HTR-8/SVneo (cell line): ENCODE data around the gene EGFLAM.

DNA sequence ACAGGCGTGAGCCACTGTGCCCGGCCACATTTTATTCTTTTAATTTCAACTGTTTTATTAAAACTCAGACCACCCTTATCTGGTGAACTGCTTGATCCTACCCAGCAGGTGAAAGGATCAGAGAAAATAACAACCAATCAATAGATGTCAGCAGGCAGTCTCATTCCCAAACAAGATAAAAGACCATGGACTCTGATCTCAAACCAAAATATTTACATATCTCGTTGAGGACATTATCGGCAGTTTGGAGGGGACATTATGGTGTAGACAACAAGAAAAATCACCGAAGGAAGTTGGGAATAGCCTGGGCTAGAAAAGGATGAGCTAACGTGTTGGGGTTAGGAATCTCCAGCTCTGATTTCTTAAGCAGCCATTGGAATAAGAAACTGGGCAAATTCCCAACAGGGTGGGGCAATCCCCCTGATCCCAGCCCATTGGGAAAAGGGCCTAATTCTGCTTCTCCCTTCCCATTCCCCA is 101.6 kb upstream of the RANBP3L start:
- RRBS = no CpG with 5 or more reads among the region's 6 CpGs

DNA sequence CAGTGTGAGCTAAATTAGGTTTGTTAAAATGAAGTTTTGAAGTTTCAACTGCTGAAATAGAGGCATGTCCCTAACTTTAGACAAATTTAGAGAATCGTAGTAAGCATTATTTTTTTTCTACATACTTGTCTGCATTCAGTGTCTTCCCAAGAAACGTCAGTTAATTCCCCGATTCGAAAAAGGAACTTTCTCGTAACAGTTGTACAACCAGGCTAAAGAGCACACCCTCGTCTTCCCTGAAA is 468 bp upstream of the SLC1A3 start:
- RRBS = no CpG with 5 or more reads among the region's 6 CpGs

GRCh38 chr5:36611481-36612112 is 5.2 kb downstream of the SLC1A3 start:
- RRBS = no CpG with 5 or more reads among the region's 8 CpGs

- RRBS = no CpG with 5 or more reads among the region's 2 CpGs
These were observed 12.5 kb downstream of the SLC1A3 start for GRCh38 chr5:36618985-36619143.

DNA sequence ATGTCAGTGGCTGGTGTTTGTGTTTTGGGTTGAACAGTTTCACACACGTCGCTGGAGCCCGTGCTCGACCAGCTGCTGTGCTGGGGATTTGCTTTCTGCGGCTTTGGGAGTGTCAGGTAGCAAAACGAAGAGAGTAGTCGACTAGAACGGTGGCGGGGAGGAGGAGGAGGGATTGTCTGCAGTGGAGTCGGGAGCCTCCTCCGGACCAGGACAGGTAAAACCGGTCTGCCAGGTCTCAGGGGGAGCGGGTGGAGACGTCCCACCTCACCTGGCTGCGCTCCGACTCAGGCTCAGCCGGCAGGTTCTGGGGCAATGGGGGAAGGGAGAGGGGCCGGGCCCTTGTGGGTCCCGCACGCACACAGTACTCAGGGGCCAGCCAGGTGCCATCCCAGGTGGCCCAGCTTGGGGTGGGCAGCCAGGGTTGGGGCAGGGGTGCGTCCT is 131.4 kb upstream of the NIPBL start:
- RRBS = 15% methylated on average over 6 of the region's 21 CpGs

- RRBS = no CpG with 5 or more reads among the region's 8 CpGs
These were observed 7.7 kb upstream of the NIPBL start for GRCh38 chr5:36868811-36869304.

- RRBS = 98% methylated on average over 6 of the region's 19 CpGs
These were observed 40.4 kb downstream of the CPLANE1 start for GRCh38 chr5:37208812-37209177.

- RRBS = no CpG with 5 or more reads among the region's 12 CpGs
These were observed 149.9 kb downstream of the GDNF start for GRCh38 chr5:37689819-37690515.

DNA sequence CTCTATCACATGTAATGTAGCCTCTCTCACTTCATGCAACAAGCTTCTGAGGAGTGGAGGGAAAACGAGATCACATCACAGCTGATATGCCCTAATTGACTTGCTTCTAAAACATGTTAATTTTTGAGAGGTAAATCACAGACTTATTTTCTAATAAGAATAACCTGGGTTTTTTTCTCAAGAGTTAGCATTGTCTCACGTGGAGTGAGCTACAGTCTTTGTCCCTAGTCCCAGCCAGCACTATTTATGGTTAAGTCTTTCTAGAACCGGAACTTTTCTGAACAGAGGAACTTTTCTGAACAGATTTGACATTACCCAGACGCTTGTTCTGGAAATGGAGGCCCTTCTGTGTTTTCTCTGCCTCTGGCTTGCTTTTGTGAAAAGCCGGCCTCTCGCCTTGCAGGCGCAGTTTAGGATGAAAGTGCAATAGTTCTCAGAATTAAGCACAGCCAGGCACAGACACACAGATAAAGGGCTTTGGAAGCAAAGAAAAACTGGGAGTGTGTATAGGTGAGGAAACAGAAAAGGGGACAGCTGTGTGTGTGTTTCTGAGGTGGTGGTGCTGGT is 6.0 kb downstream of the GDNF start:
- RRBS = 100% methylated on average over 2 of the region's 7 CpGs

GRCh38 chr5:38258278-38259428 is at the start of gene EGFLAM:
Gene EGFLAM (plus strand): TSS chr5:38258559.
- RRBS = 5% methylated on average over 36 of the region's 83 CpGs

- RRBS = no CpG with 5 or more reads among the region's 5 CpGs
These were observed 106.6 kb downstream of the EGFLAM start for GRCh38 chr5:38364873-38365415.

GRCh38 chr5:38386718-38387116 is 128.4 kb downstream of the EGFLAM start:
- RRBS = no CpG with 5 or more reads among the region's 8 CpGs

DNA sequence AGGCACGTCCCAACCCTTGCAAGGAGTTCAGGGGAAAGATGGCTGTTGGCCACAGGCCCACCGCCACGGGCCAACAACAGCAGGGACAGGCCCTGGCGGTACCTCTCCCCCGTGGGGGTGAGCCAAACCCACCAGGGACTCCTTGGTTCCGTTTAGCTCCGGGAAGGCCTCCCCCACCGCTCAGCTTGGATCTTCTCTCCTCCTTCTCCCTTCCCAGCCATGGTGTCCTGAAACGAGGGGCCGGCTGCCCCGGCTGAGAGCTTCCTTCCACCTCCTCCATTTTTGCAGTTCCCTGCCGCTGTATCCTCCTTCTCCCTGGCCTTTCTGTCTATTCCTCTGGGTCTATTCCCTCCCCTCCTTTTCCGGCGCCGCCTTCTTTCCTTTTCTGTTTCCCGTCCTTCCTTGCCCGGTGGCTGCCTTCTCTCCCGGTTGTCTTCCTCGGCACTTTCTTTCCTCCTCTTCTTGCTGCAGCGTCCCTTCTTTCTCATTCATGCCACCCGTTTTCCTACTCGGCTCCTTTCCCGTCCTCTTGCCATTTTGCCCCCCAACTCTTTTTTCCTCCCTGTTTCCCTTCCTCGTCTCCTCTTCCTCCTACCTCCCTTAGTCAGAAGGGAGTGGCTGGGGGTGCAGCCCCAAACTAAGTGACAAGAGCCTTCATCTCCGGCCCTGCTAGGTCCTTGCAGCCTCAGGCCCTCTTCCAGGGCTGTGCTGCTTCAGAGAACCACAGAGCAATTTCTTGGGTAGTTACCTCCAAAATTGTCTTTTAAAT is 110.3 kb downstream of the LIFR start:
- RRBS = 90% methylated on average over 4 of the region's 25 CpGs

DNA sequence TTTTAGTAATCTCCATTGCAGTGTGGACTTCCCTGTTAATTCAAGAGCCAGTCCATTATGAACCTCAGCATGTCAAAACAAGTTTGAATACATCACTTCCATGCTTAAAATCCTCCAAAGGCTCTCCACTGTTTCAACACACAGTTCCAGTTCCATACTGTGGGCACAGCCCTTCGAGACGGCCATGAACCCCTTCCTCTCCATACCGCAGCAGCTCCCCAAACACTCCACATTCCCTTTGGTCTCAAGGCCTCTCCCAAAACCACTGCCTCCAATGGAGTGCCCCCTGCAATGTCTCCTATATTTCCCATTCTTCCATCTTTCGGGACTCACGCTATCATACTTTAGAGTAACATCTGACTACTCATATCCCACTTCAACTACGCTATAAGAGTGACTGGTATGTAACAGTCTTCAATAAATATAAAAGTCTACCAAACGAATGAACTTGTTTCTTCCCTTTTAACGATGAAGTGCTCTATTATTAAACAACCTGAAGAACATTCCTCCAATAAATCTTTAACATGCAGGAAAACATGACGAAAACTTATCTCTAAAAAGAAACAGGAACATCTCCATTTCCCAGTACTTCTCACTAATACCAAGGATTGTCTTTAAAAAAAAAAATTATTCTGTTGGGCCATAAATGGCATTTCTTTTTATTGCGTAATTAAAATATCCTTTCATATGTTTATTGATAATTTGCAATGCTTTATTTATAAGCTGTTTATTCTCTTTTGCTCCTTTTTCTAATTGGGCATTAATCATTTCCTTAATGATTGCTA is 19.2 kb downstream of the LIFR start:
- RRBS = no CpG with 5 or more reads among the region's 10 CpGs

- RRBS = no CpG with 5 or more reads among the region's 10 CpGs
These were observed 12.2 kb downstream of the LIFR start for GRCh38 chr5:38543989-38544912.

- RRBS = no CpG with 5 or more reads among the region's 4 CpGs
These were observed 83.0 kb upstream of the LIFR start for GRCh38 chr5:38639360-38639983.

DNA sequence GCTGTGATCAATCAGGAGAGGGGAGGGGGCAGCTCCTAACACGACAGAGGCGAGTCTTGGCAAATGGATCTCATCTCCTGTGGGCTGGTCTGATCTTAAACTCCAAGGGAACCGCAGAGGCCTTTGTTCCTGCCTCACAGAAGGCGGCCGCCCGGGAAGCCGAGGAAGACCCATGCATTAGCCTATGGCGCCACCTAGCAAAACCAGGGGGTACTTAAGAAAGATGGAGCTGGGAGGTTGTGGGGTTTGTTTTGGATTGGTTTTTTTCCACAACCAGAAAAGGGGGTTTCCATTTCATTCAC is 36.1 kb upstream of the OSMR start:
- RRBS = no CpG with 5 or more reads among the region's 8 CpGs

DNA sequence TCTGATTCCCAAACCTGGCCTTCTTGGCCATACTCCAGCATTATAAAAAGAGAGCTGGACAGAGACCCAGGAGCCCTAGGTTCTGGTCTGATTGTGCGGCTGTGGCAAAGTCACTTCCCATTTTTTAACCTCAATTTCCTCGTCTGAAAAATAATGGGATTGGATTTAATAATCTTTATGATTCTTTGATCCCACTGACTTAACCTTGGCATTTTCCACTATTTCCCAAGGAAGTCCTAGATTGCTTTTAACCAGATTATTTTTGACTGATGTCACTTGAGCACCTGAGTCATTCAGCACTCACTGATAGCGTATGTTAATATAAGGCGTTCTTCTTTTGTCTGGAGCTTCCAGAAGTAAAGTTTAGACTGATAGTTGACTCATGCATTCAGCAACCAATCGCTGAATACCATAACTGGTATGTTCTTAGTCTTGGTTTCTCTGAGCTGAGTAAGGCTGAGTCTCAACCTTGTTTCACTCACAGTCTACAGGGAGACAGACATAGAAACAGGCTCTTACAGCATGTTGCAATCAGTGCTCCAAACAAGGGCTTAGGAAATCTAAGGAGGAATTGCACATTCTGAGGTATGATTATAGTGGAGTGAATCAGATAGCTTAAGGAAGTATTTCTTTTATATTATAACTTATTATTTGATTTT is 26.3 kb downstream of the OSMR start:
- RRBS = no CpG with 5 or more reads among the region's 5 CpGs

- RRBS = no CpG with 5 or more reads among the region's 1 CpG
These were observed 92.3 kb downstream of the OSMR start for GRCh38 chr5:38938082-38938540.

DNA sequence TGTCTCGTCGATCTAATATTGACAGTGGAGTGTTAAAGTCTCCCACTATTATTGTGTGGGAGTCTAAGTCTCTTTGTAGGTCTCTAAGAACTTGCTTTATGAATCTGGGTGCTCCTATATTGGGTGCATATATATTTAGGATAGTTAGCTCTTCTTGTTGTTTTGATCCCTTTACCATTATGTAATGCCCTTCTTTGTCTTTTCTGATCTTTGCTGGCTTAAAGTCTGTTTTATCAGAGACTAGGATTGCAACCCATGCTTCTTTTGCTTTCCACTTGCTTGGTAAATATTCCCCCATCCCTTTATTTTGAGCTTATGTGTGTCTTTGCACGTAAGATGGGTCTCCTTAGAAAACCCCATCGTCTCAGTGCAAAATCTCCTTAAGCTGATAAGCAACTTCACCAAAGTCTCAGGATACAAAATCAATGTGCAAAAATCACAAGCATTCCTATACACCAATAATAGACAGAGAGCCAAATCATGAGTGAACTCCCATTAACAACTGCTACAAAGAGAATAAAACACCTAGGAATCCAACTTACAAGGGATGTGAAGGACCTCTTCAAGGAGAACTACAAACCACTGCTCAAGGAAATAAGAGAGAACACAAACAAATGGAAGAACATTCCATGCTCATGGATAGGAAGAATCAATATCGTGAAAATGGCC is 85.8 kb downstream of the RICTOR start:
- RRBS = no CpG with 5 or more reads among the region's 5 CpGs